Subcutaneous preadipocyte (primary cell): ENCODE results near the genes OR51A4, OR51V1, OR51B6, UBQLN3 and OR56B2P.

- CAGE, long polyA plus RNA: no peak
Observed at GRCh38 chr11:3939814-3940715, 84.6 kb downstream of the STIM1 start.

- CAGE, long polyA plus RNA: no peak
Observed at GRCh38 chr11:3989219-3989658, 105.4 kb upstream of the RRM1 start.

- CAGE, long polyA plus RNA: no peak
Observed at GRCh38 chr11:4094019-4094543, 518 bp upstream of the RRM1 start.

DNA sequence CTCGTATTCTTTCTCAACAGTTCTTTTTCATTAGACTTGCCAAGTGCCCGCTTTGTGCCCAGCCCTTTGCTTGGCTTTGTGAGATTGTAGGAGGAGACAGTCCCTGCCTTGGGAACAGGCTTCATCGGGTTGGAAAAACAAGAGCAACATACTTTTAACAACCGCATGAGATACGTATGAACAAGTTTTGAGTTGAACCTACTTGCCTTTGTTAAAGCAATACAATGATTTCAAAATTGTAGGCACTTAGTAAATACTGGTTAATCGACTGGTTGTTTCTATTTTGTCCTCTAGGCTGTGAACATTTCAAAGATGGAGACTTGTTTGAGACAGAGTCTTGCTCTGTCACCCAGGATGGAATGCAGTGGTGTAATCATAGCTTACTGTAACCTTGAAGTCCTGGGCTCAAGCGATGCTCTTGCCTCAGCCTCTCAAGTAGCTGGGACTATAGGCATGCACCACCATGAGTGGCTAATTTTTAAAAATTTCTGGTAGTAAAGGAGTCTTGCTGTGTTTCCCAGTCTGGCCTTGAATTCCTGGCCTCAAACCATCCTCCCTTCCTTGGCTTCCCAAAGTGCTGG lies 1.2 kb downstream of the RRM1 start:
- CAGE, long polyA plus RNA: no peak

- CAGE, long polyA plus RNA: no peak
Observed at GRCh38 chr11:4947320-4947893, at the start of gene OR51A4. OR51A4 (minus strand) TSS chr11:4947605.

DNA sequence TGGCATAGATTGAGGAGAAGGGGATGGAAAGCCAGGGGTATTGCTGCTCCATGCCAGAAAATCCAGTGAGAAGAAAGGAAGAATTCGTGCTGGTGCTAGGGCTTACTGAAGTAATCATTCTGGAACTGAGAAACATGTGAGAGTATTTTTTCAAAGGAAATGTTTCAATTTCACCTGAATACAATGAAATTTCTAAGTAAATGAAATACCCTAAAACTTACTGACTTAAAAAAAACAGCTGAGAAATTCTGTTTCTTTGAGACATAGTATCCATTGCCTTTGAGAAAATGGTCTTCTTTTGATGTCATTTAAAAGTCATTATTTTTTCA lies at the start of gene OR51V1:
TSS of gene OR51V1 (minus strand) at position 118 of the 329 bp plus-strand sequence.
- CAGE, long polyA plus RNA: no peak

- CAGE, long polyA plus RNA: no peak
Observed at GRCh38 chr11:5251705-5252865, 2.4 kb upstream of the HBG1 start.

DNA sequence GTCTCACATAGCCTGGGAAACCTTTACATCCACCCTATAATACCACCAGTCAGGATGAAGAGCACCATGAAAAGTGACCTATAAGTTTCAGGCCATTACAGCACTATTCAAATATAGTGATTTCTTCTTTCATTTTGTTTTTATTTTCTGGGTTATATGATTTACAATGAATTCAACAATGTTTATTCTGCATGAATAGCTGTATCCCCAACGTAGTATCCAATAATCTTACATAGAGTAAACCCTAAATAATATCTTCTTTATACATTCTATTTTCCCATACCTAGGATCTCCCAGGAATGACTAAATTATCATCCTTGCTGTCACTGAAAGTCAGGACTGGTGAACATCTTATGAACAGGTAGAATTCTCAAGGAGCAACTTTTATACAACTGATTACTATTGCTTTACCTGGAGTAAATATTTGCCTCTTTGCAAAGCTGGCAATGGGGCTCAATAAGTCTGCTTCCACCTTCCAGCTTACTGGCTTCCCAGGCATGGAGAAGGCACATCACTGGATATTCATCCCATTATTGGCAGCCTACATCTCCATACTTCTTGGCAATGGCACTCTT lies at the start of gene OR51B6:
TSS of gene OR51B6 (plus strand) at position 447 of the 575 bp plus-strand sequence.
- CAGE, long polyA plus RNA: no peak

- CAGE, long polyA plus RNA: no peak
Observed at GRCh38 chr11:5509756-5510267, at the start of gene UBQLN3. UBQLN3 (minus strand) TSS chr11:5509957.

- CAGE, long polyA plus RNA: no peak
Observed at GRCh38 chr11:5760848-5761329, at the start of gene OR56B2P. OR56B2P (plus strand) TSS chr11:5761153.

- CAGE, long polyA plus RNA: no peak
Observed at GRCh38 chr11:5937796-5938470, 4.1 kb upstream of the OR56A3 start.

DNA sequence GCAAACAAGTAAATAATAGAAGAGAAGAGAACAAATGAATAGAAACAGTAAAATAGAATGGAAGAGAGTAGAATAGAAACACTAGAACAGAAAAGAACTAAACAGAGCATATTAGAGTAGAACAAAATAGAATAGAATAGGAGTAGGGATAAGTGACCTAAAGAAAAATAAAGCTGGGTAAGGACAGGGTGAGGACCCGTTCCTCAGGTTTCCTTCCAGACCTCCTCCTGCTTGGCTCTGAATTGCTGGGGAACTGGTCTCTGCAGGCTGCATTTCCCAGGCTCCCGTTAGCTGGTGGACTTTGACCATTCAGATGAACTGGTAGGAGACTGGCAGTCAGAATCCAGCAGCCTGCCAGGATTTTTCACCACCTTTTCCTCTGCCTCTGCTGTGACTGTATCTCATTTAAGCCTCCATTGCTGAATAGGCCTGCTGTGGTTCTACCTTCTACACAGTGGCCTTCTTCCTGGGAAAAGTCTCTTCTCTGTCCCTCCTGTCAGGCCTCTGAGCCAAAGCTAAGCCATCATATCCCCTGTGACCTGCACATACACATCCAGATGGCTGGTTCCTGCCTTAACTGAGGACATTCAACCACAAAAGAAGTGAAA lies 24.6 kb upstream of the SMPD1 start:
- CAGE, long polyA plus RNA: no peak

- CAGE, long polyA plus RNA: no peak
Observed at GRCh38 chr11:6431457-6431808, 9.4 kb downstream of the HPX start.

GRCh38 chr11:6484115-6485007 lies 3.1 kb downstream of the TIMM10B start:
- CAGE, long polyA plus RNA: no peak

DNA sequence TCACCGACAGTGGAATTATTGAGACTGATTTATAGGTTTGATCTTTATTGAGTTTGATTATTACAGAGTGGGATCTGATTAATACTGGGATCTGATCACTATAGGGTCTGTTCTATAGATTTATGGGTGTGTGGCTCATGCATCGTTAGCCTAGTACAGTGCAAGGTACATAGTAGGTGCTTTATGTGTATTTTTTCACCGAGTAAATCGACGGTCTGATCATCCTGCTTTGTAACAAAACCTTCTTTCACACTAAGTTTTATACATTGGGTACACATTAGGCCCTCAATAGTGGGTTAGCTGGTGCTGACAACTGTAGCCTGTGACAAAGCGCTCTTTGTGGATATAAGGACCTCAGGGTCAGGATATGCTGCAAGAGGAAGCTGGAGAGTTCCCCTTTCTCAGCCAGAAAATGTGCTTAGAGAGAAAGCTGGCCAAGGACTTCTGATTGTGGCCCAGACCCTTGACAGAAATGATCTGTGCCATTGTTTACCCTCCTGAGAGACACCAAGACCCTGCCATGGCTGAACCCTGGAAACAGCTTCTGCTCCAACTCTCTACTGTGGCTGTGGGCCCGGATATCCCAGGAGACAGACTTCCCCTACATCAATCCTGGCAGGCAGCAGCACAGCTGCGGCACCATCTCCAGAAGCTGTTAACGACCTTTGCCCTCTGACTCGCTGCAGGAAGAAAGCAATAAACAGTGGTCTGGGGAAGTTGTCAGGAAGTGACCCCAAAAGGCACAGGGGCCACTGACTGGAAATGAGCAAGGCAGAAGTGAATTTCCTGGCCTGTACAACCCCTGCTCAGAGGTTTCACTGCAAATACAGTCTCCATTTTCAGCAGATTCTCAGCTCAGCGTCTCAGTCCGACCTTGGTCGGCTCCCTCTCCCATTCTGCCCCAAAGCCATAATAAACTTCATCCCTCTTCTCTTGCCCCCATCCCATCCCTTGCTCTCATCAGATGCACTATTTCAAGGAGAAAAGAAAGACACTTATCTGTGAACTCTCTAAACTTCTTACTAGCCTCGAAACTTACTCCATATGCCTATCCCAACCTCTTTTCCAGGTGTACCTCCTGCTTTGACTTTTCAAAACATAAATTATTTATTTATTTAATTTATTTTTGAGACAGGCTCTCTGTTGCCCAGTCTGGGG lies 16.3 kb upstream of the TPP1 start:
- CAGE, long polyA plus RNA: no peak

GRCh38 chr11:6637822-6638386 lies 17.7 kb downstream of the DCHS1 start:
- CAGE, long polyA plus RNA: no peak

- CAGE, long polyA plus RNA: no peak
Observed at GRCh38 chr11:7515420-7516074, 1.7 kb downstream of the PPFIBP2 start.

DNA sequence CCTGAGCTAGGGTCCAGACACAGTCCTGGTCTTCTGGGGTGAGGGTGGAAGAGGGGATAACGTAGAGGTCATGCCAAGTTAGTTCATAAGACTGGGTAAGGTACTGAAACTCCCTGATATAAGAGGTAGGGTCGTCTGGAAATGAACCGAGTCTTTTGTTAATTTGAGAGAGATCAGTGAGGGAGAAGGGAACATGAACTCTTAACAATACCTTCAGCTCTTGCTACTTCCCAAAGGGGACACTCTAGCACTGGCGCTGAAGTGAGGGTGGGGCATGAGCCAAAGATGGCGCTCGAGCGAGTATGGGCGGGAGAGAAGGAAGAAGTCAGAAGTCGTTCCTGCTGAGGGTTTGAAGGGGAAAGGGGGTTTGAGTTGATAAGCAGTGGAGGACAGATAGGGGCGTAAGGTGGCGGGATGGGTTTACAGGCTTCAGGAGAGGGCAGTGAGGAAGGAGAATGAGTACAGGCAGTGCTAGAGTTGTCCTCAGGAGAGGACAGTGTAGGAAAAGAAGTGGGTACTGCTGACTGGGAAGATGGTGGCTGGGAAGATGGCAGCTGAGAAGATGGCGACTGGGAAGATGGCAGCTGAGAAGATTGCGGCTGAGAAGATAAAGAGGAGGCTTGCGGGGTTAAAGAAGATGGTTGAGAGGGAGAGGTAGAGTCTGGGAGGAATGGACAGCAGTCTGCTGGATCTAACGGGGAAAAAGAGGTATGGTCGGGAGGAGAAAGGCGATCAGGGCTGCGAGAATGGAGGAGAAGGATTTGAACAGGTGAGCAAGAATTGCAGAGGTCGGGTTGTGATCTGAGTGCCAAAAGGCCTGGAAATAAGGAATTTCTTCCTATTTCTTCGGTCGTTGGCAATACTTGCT lies 5.0 kb downstream of the PPFIBP2 start:
- CAGE, long polyA plus RNA: no peak

DNA sequence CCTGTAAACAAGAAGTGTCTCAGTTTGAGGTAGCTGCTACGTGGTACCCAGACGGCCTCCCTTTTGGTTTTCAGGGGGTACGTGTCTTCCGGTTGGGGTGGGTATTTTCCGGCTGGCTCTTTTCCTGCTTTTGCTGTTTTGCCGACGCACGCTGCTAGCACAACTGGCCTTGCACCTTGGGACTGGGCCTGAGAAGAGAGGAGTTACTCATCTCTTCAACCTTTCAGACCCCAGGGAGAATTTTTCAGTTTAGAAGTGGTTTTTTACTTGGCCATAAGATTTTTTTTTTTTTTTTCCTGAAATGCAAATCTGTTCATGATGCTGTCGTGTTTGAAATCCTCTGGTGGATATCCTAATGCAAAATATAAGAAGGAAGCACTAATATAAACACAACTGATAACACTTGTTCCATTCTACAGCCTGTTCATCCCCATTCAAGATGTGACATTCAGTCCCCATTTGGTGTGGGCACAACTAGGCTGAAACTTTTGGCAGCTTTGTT lies 6.5 kb downstream of the PPFIBP2 start:
- CAGE, long polyA plus RNA: no peak

- CAGE, long polyA plus RNA: no peak
Observed at GRCh38 chr11:7612012-7612566, 61.2 kb downstream of the CYB5R2 start.